Placental pericyte (primary cell): ENCODE measurements around the genes LGALS3 and DLGAP5.

DNA sequence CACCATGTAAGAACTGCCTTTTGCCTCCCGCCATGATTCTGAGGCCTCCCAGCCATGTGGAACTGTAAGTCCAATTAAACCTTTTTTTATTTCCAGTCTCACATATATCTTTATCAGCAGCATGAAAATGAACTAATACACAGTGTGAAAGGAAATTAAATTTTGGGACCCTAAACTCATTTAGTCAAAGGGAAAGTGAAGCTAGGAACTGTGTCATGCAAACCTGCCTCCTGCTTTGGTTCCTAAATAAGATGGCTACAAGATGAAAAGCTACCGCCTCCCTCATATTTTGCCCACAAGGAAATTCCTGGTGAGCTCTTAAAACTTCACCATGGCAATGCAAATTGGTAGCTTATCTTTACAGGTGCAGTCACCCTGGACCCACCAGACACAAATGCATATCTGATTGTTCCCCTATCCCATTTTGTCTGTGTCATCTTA is 91.9 kb upstream of the DDHD1 start:
- CAGE, long polyA plus RNA, result no peak

DNA sequence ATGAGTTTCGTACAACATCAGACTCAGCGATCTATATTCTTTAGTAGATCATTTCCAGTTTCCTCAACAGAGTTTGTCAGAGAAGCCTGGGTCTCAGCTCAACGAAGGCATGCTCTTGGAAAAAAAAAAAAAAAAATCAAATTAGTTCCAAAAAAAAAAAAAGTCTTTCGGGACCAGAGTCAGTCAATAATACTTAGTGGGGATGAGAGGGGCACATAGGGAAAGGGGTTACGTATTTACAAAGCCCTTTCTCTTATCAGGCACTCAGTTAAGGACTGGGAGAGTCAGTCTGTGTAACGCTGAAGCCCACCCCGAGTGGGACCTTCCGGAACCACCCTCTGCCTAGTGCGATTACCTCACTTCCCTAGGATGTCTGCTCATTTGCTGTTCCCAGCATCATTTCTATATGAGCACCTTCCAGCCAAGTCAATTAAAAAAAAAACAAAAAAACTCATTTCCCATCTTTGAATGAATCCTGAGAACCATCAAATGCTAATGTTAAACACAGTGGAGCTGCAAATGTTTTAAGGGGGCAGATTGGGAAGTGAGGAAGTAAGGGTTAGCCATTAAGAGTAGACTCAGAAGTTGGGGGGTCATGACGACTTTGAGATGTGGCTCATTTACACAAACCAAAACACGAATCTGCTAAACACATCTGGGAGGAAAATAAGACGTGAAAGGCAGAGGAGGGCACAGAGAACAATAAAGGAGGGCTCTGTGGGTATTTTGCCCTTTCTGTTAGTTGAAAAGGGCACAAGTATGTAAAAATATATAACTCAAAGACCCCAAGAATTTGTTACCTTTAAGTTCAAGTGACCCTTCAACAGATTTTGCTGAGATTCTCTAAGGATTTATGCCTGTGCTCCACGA is 76.8 kb downstream of the BMP4 start:
- CAGE, long polyA plus RNA, result no peak

- CAGE, long polyA plus RNA, result no peak
These were observed 4.5 kb downstream of the BMP4 start for GRCh38 chr14:53951677-53952896.

GRCh38 chr14:53955486-53956396 is 884 bp downstream of the BMP4 start:
- CAGE, long polyA plus RNA, result no peak

- CAGE, long polyA plus RNA, result no peak
These were observed 2.6 kb upstream of the CNIH1 start for GRCh38 chr14:54443694-54444244.

- CAGE, long polyA plus RNA, result no peak
These were observed 108.7 kb downstream of the SAMD4A start for GRCh38 chr14:54675581-54676144.

DNA sequence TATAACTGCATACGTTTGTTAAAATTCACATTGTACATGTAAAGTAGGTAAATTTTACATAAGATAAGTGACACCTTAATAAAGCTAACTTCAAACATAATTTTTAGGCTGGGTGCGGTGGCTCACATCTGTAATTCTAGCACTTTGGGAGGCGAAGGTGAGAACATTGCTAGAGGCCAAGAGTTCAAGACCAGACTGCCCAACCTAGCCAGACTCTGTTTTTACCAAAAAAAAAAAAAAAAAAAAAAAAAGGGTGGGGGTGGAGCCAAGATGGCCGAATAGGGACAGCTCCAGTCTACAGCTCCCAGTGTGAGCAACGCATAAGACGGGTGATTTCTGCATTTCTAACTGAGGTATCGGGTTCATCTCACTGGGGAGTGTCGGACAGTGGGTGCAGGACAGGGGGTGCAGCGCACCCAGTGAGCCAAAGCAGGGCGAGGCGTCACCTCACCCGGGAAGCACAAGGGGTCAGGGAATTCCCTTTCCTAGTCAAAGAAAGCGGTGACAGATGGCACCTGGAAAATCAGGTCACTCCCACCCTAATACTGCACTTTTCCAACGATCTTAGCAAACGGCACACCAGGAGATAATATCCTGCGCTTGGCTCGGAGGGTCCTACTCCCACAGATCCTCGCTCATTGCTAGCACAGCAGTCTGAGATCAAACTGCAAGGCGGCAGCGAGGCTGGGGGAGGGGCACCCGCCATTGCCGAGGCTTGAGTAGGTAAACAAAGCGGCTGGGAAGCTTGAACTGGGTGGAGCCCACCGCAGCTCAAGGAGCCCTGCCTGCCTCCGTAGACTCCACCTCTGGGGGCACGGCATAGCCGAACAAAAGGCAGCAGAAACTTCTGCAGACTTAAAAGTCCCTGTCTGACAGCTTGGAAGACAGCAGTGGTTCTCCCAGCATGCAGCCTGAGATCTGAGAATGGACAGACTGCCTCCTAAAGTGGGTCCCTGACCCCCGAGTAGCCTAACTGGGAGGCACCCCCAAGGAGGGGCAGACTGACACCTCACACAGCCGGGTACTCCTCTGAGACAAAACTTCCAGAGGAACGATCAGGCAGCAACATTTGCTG is 32.2 kb downstream of the GCH1 start:
- CAGE, long polyA plus RNA, result no peak

- CAGE, long polyA plus RNA, result no peak
These were observed 7.5 kb downstream of the MAPK1IP1L start for GRCh38 chr14:55058812-55059518.

GRCh38 chr14:55117641-55118352 is 11.3 kb upstream of the LGALS3 start:
- CAGE, long polyA plus RNA, result no peak

- CAGE, long polyA plus RNA, result no peak
These were observed 2.0 kb upstream of the LGALS3 start for GRCh38 chr14:55126749-55127725.

DNA sequence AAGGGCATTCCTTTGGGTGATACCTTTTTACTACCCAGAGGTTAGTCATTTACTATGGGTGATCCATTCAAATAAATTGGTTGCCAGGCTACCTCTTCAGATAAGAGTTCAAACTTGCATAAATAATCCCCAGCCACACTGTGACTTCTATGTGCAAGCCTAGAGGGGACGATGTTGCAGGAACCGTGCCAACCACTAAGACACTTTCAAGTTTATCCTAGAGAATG is 1.4 kb upstream of the LGALS3 start:
- CAGE, long polyA plus RNA, result no peak

- CAGE, long polyA plus RNA, result start-site peak on the plus strand at chr14:55129247-55129272, 17,457 and 203 reads in 2 replicates
These were observed at the start of gene LGALS3 for GRCh38 chr14:55128848-55129443. TSS of gene LGALS3 (plus strand) at chr14:55129252.

- CAGE, long polyA plus RNA, result no peak
These were observed at the start of gene DLGAP5 for GRCh38 chr14:55190849-55192156. TSS of gene DLGAP5 (minus strand) at chr14:55191585.

- CAGE, long polyA plus RNA, result no peak
These were observed 19.4 kb downstream of the FBXO34 start for GRCh38 chr14:55290538-55291140.

DNA sequence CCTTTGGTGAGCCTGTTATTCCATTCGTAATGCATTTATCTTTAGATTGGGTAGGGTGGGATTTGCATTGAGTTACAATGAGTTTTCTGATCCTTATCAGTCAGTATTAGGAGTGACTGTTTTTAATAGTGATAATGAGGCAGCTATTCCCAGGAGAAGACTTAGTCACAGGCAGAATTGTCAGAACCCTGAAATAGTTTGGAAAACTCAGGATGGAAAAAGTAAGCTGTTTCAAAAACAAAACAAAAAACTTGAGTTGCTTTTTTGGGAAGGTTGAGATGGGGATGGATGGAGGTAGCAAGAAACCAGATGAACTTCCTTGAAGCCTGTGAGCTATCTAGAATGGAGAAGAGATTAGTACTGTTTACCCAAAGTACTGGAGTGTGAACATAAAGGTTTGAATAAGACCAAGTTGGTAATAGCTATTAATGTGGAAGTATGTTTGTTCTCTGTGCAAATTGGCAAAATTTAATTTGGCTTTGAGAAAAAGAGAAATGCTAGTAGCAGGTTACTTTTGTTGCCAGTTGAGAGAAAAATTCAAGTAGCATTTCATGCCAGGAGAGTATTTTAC is 38.7 kb downstream of the FBXO34 start:
- CAGE, long polyA plus RNA, result no peak

GRCh38 chr14:55374257-55374558 is 37.4 kb downstream of the ATG14 start:
- CAGE, long polyA plus RNA, result no peak

GRCh38 chr14:55446749-55447403 is 6.5 kb upstream of the TBPL2 start:
- CAGE, long polyA plus RNA, result no peak

DNA sequence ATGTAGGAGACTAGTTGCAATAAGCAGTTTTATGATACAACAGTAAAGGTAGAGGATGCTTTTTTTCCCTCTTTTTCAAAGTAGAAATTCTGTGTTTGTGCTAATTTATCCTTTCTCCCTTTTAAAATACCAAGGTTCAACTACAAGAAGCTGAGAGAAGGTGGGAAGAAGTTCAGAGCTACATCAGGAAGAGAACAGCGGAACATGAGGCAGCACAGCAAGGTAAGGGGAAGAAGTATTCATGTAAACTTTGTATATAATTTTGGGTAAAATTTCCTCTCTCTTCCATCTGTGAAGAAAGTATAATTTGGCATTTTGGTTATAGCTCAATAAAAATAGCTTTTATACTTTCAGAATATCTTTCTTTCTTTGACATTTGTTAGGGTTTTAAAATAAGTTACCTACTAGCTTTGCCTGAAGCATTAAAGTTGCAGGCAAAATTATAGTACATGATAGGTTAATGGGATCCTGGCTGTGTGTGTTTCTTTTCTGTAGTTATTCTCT is 56.4 kb downstream of the KTN1 start:
- CAGE, long polyA plus RNA, result no peak

DNA sequence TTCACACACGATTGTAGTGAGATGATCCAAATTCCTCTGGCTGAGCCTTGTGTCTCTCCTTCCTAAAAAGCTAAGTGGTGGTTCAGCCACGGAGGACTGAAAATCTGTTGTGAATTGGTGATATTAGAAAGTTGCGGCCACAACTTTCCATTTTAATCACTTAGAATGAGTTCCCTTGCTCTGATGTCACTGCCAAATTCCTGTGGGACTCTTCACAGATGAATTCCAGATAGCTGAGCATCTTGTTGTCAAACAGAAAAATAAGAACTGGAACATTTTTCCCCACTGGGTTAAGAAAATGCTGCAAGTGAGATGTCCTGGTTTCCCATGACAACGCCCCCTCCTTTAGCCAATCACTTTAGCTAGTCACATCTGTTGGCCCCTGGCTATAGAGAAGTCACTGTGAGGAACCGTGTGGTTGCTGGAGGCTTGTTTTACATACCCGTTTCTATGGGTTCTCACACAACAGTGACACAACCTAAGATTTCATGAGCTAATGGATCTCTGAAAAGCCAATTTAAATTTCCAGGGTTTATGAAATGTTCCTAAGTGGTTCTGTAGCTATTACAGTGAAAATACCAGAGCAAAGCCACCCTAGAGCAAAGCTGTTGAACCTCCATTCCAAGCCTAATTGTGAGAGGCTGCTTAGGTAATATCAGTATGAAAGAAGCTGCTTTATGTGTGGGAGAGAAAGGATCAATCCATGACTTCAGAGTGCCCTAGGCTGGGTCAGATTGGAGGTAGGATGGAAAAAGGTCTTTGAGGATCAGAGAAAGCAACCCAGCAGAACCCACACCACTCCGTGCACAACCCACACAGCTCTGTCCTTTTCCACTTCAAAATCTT is 136.0 kb downstream of the KTN1 start:
- CAGE, long polyA plus RNA, result no peak

- CAGE, long polyA plus RNA, result no peak
These were observed 239.5 kb downstream of the KTN1 start for GRCh38 chr14:55819439-55820039.